Measurements from ENCODE around the genes DMPK, HIF3A and DACT3.

DNA sequence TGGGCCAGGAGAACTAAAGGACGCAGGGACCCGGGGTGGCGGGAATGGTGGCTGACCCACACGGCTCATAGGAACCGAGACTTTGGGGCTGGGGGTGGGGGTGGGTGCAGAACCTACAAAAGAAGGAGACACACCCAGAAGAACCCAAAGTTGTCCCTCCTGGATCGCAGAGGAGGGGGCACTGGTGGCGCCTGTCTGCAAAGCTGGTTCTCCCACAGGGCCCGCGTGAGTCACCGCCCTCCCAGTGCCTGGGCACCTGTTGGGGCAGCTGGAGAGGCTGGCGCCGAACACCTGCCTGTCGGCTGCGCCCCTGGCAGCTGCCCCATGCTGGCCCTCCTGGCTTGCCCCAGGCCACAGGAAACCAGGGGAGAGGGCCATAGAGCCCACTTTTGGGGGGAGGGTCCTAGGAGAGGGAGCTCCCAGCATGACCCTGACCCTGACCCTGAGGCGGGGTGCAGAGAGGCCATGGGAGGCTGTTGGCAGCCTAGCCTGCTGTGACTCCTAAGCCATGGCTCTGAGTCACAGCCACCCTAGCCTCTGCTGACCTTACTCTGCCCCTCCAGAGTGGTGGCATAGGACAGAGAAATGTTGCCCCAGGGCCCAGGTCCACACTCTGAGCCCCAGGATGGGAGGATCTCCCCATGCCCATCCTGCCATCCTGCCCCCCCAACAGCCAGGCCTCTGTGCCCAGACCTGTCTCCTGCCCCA lies 692 bp downstream of the DMPK start:
- PRO-cap = no peak

GRCh38 chr19:45782152-45782736 lies at the start of gene DMPK:
Gene DMPK (minus strand): TSS chr19:45782490.
- PRO-cap = unidirectional peak, minus-strand start at chr19:45782490

DNA sequence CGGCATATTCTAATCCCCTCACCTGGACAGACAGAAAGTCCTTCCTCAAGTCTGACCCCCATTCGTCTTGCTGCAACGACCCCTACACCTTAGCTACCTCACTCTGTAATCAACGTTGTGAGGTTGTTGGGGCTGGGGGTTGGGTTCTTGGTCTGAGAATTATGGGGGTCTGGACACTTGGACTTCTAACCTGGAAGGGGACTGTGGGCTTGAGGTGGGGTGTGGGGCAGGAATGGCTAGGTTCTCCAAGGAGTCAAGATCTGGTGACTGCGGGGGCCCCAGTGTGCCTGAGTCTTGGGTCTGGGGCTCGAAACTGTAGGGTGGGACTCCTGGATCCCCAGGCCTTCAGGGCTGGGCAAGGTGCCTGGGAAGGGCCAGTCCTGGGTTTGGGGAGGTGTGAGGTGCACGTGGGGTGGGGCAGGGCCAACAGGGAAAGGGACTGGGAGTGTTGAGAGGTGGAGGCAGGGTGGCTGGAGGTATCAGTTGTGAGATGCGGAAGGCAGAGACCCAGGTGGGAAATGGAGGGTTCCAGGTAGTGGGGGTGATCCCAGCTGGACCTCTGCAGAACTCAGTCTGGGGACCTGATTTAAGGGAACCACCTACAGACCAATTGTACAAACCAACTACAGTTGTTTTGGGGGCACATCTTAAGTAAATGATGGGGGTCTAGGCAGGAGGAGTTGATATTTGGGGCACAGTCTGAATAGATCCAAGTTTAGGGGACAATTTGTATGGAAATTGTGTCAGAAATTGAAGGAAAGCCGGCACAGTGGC lies 1.4 kb downstream of the FOXA3 start:
- PRO-cap = no peak

DNA sequence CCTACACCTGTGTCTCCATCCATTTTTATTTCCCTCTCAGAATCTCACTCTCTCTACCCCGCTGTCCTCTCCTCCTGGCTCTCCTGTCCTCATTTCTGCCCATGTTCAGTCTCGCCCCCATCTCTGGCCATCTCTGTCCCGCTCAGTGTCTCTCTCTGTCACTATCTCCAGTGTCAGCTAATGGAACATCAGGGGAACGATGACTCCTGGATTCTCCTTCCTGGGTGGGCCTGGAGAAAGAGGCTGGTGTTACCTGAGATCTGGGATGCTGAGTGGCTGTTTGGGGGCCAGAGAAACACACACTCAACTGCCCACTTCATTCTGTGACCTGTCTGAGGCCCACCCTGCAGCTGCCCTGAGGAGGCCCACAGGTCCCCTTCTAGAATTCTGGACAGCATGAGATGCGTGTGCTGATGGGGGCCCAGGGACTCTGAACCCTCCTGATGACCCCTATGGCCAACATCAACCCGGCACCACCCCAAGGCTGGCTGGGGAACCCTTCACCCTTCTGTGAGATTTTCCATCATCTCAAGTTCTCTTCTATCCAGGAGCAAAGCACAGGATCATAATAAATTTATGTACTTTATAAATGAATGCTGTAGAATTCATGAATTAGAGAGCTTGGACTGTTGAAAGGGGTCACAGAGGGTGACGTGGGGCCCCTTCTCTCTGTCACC lies 1.2 kb downstream of the IGFL1 start:
- PRO-cap = no peak

DNA sequence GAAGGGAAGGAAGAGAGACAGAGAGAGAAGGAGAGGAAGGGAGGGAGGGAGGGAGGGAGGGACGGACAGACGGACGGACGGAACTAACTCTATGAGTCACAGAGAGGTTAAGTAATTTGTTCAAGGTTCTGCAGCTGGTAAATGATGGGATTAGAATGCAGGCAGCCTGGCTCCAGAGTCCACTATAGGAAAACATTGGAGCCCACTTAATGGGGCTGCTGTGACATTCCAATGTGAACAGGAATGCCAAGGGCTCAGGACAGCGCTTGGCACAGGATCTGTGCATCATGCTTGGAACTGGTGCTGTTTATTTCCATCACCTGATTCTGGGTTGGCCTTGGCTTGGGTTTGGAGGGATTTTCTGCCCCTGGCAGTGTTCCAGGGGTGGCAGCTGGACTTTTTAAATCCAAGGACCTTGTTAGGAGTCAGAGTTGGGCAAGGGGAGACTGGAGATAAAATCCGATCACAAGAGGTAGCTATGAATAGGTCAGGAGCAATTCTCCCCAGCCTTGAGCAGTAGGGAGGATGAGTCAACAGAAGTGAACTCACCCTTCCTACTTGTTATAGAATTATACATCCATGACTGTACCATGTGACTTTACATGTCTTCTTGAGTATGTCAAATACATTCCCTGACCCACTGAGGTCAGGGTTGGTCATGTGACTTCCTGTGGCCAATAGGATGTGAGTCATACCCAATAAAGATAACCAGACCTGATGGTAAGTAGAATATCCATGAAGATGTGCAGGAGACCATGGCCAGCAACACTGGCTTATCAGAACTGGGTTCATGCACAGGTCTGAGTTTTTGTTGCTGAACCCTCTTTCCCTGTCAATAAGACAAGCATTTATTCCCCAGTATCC lies 7.8 kb upstream of the HIF3A start:
- PRO-cap = no peak

- PRO-cap = no peak
Observed at GRCh38 chr19:46296502-46297622, at the start of gene HIF3A. Gene HIF3A (plus strand): TSS chr19:46297042.

- PRO-cap = no peak
Observed at GRCh38 chr19:46303529-46304679, 7.1 kb downstream of the HIF3A start.

- PRO-cap = no peak
Observed at GRCh38 chr19:46410983-46411705, 2.2 kb downstream of the CCDC8 start.

DNA sequence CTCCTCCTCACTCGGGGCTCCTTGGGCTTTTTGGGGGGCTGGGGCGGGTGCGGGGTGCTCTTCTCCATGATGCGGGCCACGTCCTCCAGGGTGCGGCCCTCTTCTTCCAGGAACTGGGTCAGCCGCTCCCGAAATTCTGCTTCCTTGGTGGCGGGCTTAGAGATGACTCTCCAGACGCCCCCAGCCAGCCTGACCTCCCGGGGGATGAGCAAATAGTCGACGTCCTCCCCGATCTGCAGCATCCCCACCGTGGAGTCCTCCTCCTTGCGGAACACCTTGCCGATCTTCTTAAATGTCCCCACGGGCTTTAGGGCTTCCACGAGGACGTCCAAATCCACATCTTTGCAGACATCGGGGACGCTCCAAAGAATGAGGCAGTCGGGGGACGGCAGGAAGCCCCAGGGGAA lies 792 bp downstream of the CCDC8 start:
- PRO-cap = no peak

- PRO-cap = no peak
Observed at GRCh38 chr19:46415766-46416966, 2.8 kb upstream of the CCDC8 start.

- PRO-cap = no peak
Observed at GRCh38 chr19:46574503-46575081, 26.5 kb upstream of the CALM3 start.

- PRO-cap = no peak
Observed at GRCh38 chr19:46609693-46610523, 8.8 kb downstream of the CALM3 start.

- PRO-cap = no peak
Observed at GRCh38 chr19:46631415-46631891, 4.5 kb downstream of the GNG8 start.

GRCh38 chr19:46660842-46661729 lies at the start of gene DACT3:
Gene DACT3 (minus strand): TSS chr19:46661182.
- PRO-cap = unidirectional peak, minus-strand start at chr19:46661138; unidirectional peak, minus-strand start at chr19:46661182

- PRO-cap = no peak
Observed at GRCh38 chr19:46706109-46706596, 10.8 kb downstream of the PRKD2 start.

GRCh38 chr19:46723986-46724882 lies 7.3 kb upstream of the PRKD2 start:
- PRO-cap = no peak

DNA sequence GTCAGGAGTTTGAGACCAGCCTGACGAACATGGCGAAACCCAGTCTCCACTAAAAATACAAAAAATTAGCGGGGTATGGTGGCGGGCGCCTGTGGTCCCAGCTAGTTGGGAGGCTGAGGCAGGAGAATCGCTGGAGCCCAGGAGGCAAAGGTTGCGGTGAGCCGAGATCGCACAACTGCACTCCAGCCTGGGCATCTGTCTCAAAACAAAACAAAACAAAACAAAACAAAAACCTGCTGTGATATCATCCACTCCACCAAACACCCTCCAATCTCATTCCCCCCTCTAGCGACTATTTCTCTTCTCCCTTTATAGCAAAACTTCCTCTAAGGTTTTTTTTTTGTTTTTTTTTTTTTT lies 25.4 kb downstream of the AP2S1 start:
- PRO-cap = no peak

DNA sequence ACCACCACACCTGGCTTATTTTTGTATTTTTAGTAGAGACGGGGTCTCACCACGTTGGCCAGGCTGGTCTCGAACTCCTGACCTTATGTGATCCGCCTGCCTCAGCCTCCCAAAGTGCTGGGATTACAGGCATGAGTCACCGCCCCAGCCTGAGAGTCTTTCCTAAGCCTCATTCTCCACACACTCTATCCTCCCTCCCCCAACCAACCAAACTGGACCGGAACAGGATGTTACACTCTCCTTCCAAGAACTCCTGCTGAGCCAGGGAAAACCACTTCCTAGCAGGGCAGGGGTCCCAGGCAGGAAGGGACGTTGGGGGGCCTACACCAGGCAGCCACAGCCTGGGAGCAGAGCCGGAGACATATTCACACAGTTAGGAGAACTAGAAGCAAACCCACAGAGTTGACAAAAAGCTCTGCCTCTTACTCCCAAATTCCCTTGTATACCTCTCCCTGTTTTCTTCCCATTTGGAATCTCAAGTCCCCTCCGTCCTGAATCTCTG lies 1.4 kb downstream of the AP2S1 start:
- PRO-cap = no peak

GRCh38 chr19:46890127-46891154 lies 29.6 kb downstream of the ARHGAP35 start:
- PRO-cap = no peak

DNA sequence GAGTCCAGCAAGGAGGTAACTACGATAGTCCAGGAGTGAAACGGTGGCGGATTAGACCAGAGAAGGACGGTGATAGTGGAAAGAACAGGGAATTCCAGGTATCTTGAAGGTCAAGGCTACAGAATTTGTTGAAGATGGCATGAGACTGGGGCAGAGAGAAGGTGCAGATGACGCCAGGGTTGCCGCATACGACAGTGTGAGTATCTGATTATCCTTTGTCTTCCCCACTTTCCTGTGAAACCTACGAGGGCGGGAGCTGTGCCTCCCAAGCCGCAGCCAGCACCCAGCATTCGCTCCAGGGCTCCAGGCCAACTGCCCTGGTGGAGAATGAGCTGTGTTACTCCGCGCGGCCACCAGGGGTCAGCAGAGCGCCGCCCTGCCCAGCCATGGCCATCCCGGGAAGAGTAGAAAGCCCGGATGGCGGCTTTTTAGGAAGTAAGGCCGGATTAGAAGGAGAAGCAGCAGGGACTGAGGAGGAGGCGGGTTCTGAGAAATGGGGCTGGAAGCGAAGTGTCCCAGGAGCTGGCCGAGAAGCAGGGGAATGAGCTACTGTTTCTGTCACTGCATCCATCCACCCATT lies 6.8 kb upstream of the NPAS1 start:
- PRO-cap = no peak